ENCODE measurements around a stretch of chr3.

DNA sequence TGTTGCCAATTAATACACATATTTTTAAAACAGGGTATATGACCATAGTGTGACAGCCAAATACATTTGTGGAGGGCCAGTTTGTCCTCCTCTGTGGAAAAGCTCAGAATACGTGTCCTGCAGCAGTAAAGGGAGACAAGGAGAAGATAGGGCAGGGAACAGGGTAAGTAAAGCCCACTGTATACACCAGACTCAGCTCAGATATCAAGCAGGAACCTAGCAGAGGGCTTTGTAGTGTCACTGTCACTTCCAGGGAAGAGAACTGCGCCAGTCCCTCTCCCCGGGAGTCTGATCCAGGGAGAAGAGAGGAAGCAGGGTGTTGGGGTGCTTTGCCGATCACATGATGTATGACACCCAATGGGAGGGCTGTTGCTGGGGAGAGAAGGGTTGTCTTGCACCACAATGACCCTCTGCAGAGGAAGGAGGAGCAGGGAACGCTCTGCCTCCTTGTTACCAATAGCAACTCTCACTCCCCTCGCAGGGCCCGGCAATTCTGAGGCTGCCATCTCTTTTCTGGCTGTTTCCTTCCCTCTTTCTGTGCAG, 147.2 kb upstream of the SLC2A2 start:
- RRBS, result no CpG with 5 or more reads among the region's 7 CpGs

DNA sequence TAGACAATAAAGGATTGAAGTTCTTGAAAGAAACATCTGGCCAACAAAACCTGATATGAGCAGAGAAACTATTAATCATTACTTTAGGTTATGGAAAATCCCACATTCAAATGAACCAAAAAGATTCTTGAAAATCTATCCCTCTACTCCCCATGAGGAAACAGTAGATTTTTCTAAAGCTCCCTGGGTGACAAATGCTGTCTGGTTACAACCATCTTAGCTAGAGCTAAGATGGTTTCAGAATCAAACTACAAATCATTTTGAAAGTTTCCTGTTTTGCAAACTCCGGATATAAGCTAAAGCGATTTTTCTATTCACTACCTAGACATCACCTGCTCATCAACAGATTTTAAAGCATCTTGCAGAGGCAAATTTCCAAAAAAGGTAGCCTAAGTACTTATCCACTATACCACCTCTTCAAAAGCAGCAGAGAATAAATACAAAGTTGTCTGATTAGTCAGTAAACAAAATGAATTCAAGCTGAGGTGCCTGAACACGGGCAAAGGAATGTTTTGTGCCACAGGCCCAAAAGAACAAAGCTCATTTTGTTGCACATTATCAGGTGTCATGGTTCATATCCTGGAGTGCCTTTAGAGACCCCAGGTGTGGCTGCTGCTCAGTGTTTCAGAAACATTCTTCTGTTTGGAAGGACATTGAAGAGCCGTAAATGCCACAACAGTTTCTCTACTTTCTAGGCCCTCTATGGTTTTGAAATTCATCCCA, 204.9 kb downstream of the TNIK start:
- RRBS, result no CpG with 5 or more reads among the region's 4 CpGs

DNA sequence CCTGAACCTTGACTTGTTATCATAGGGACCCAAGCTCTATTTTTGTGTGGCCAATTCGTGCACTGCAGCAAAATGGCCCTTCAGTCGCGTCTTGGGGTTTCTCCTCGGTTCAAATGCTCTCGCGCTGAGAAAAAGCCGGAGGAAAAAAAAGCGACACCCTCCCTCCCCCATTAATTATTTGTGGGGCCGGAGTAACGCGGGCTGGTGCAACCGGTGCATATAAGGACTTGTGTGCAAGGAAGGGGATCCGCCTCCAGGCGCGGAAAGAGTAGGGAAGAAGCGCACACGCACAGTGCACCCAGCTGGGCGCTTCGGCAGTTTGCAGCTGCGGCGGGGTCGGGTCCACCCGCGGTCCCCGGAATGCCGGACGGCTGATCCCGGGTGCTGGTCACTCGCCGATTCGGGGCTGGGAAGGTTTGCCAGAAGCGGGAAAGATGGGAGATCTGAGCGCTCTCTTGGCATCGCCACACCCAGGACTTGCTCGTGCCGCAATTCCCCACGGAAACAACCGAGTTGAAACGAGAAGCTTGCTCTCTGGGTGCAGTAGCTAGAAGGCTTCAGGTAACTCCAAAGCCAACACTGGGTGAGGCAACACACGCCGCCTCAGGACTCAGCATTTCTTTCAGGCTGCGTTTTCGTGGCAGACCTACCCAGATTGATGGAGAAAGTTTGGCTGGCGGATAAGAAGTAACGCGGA, 598 bp upstream of the TNIK start:
- RRBS, result no CpG with 5 or more reads among the region's 46 CpGs

- RRBS, result no CpG with 5 or more reads among the region's 3 CpGs
Observed at GRCh38 chr3:171491428-171491839, 31.2 kb upstream of the TNIK start.

DNA sequence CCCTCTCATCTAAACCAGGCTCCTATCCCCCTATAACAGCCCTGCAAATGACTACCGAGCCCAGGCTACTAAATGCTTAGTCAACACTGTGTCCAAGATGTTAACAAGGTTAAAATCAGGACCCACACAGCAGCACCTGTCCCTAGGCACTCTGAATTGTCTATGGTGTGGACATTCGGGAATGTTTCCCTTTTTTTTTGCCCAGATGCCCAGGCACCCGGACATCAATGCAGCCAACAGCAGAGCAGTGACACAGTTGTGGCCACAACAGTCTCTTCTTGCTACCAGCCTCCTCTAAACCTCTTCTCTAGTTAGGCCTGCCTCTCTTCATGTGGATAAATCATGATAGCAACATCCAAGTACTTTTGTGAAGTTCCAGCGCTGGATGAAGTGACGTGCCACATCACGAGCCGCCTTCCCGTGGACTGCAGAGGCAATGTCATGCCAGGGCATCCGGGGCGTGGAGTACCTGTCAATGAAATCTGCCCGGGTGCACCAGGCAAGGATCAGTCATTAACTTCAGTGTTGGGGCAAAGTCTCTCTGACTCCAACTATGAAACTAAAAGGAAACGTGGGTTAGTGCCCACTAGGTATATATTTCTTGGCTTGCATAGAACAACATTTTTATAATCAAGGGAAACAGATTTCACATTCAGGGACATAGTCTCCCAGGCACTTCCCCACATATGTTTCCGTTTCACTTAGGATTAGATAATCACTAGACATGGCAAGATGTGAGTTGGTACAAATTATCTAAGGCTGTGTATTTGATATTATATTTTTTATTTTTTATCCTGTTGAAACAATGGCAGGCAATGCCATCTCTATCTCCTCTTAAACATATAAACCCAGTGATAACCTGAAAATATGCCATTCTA, 133.7 kb downstream of the PLD1 start:
- RRBS, result no CpG with 5 or more reads among the region's 13 CpGs

GRCh38 chr3:171696773-171697187, 113.5 kb downstream of the PLD1 start:
- RRBS, result no CpG with 5 or more reads among the region's 7 CpGs

DNA sequence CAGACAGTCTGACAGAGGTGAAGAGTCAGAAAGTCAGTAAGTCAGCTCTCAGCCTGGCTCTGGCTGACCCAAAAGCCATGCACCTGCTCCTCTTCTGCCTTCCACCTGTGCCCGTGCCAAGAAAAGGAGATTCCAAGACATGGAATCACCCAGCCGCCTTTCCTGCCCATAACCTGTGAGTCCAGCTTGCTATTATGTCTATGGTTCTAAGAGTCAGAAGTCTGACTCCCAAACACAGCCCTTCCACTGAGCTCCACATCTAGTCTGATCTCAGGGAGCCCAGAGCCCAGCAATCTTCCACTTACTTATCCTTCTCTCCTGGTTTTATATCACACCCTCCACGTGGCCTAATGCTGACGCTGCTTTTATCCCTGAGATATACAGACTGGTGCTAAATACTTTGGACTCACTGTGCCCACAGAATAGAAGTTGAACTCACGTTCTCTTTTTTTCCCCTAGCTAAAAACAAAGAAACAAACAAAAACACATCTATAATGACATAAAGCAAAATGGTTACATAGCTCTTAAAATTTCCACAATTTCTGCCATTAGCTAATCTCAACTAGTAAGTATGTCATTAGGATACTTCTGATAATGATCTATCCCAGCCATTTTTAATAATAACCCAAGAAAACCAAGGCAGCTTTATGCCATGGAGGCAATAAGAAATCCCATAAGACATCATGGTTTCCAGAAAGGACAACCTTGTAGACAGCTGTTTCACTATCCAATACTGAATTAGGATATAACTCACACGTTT, 65.9 kb downstream of the PLD1 start:
- RRBS, result no CpG with 5 or more reads among the region's 6 CpGs

DNA sequence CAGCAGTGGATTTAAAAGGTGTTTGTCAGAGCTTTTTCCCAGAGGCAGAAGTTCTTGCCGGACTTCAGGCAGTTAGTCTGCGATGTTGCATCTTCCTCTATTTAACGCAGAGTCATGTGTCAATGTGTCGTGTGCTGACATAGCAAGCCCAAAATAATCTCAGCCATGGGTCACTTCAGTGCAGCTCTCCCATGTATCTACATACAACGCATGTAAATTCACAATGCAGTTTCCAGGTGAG, 8.0 kb upstream of the TMEM212 start:
- RRBS, result no CpG with 5 or more reads among the region's 5 CpGs

GRCh38 chr3:171944787-171945140, 94.6 kb upstream of the FNDC3B start:
- RRBS, result no CpG with 5 or more reads among the region's 2 CpGs

GRCh38 chr3:172051256-172052415, 12.3 kb downstream of the FNDC3B start:
- RRBS, result no CpG with 5 or more reads among the region's 8 CpGs

- RRBS, result no CpG with 5 or more reads among the region's 3 CpGs
Observed at GRCh38 chr3:172057872-172058558, 18.6 kb downstream of the FNDC3B start.

GRCh38 chr3:172067249-172068001, 28.0 kb downstream of the FNDC3B start:
- RRBS, result no CpG with 5 or more reads among the region's 7 CpGs

- RRBS, result no CpG with 5 or more reads among the region's 2 CpGs
Observed at GRCh38 chr3:172079182-172079592, 39.8 kb downstream of the FNDC3B start.

DNA sequence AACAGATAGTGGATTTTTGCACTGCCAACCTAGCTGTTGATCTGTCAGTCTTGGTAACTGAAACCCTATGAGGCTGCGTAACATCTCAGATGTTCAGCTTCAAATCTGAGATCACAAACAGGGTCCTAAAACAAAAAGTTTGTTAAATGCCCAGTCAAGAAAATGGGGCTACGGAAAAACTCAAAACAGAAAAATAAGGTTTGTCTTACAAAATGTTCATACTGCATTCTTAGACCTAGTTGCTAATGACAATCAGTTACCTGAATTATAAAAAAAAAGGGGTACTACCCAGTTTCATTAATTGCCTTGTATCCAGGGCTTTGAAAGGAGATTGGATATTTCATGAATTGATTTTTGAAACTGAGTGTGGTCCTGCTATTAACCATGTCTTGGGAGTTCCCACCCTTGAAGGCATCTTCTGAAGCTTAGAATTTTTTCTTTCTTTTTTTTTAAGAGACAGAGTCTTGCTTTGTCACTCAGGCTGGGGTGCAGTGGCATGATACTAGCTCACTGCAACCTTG, 40.5 kb downstream of the FNDC3B start:
- RRBS, result no CpG with 5 or more reads among the region's 2 CpGs

DNA sequence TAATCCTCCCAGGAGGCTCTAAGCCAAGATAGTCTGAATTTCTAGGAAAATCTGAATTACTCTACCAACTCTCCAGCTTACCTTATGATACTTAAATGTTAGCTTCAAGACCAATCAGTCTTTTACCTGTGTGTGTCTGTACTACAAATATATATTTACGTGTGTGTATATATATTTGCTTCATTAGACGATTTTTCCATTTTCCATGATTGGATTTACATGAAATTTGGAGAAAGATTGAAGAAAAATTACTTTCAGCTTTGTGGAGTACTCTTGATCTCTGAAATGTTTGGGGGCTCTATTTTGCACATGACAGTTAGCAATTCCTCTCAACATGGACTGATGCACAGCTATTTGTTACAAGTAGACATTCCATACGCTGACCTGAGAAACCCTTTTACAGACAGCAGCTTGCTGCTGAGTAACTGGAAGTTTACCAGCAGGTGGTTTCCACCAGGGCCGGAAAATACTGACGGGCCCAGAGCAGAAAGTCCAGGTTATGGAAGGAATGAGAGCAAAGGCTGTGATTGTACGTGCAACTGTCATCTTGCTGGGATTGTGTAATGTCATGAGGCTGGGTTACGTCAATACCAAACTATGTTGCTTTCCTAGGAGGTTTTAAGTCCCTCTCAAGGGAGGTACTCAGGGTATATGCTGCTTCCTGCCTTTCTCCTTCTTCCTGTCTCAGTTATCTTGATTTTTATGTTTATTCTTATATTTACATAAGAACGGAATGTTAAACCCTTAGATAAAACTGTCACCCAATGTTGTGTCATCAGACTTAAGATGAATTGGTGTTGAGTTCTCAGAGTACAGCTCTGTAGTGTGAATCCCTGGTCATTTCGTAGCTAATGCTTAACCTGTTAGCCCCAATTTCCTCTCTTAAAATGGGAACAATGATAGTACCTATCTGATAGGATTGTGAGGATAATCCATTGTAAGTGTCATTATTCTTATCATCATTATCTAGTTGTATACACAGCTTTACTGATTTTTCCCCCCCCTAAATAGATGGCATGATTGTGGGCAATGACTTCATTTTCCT, 101.1 kb downstream of the FNDC3B start:
- RRBS, result no CpG with 5 or more reads among the region's 9 CpGs

DNA sequence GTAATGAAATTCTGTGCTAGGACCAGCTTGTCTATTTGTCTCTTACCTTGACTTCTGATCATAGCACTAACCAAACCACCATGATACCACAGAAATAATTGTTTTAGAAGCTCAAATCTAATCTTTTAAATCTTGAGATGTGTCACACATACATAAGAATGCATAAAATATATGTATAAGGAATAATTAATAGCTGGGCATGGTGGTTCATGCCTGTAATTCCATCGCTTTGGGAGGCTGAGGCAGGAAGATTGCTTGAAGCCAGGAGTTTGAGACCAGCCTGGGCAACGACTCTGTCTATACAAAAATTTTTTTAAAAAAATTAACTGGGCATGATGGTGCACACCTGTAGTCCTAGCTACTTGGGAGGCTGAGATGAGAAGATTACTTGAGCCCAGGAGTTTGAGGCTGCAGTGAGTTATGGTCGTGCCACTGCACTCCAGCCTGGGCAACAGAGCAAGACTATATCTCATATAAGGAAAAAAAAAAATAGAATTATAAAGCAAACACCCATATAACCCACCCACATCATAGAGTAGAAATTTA, 123.5 kb downstream of the FNDC3B start:
- RRBS, result no CpG with 5 or more reads among the region's 3 CpGs

DNA sequence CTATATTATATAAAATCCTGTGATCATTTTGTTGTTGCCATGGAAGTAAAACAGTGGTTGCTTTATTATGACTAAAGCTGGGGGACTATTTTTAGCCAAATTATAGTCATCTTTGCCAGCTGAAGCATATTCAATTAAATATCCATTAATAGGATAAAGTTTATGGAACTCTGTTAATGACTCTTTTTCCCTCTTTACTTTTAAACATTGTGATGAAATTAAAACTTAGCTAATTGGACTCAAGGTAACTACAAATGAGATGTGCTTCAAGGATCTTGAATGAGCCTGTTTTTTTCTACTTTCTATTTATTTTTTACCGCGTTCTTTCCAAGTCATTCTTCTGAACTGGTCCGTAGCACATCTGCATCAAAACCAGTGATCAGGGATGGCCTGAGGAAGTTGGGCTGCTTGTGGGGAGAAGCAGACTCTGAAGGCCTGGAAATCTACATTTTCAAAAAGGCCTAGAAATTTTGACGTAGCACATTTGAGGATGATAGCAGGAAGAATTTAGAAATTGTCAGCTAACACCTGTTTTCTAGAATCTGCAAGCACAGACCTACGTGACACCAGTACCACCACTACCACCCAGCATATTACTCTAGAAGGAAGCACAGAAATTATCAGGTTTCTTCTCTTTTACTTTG, 172.8 kb downstream of the FNDC3B start:
- RRBS, result no CpG with 5 or more reads among the region's 5 CpGs

DNA sequence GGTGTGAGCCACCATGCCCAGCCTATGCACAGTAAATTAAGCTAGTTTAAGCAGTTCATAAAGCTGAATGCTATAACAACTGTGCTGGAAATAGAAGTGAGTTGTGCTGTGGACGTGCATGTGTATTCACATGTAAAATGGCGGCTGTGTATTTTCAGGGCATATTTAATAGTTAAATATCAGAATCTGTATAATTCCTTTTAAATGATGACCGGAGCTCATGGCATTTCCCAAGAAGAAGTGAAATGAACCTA, 180.9 kb downstream of the GHSR start:
- RRBS, result no CpG with 5 or more reads among the region's 3 CpGs

GRCh38 chr3:172403108-172403747, 45.0 kb downstream of the GHSR start:
- RRBS, result no CpG with 5 or more reads among the region's 6 CpGs

DNA sequence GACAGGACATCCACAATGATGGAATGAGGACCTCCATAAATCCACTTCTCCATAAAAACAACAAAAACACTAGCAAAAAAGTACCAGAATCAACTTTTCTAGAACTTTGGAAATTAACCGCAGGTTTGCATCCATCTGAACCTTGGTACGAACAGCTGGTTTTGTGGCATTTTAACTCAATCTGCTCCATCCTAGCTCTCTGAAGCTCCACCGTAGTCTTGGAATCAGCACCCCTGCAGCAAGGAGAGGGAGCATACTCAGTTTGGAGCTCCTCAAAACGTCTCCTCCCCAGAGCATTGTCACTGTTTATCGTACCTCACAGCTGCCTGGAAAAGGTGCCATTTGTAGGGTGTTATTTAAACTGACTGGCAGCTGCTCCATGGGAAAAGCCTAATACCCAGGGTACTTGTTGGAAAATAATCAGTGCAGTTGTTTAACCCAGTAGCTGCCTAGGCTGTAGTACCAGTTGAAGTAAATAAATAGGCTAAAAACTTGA, 44.1 kb downstream of the GHSR start:
- RRBS, result no CpG with 5 or more reads among the region's 5 CpGs